ENCODE measurements around a stretch of chr9.

- PRO-cap, result no peak
Measured at GRCh38 chr9:68508441-68509073, 32.1 kb downstream of the TMEM252 start.

DNA sequence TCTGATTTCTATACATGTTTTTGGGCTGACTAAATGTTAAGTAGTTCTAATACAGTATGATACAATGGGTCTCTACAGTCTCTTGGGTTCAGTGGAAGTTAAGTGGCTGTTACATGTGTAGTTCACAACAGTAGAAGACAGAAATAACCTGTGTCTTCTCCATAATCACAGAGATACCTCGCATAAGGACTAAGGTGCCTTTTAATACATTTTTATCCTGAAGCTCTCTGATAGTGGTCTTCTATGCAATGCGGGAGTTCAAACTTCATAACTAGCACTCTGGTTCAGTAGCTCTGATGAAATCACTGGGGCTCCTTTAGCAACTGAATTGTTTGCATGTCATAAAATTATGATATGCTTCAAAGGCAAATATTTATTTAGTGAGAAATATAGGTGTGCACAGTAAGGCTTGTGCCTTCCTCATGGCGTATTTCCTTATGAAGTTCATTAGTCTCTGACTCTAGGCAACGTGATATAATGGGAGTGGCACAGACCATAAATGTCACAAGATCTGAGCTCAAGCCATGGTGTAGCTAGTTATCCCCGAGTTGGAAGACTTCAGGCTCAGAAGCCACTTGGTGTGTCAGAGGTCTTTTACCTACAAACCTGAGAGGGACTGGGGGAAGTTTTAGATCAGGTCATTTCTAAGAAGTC lies 35.4 kb downstream of the PIP5K1B start:
- PRO-cap, result bidirectional peak, plus-strand start at position 502 of the sequence, minus-strand start at position 298 of the sequence

- PRO-cap, result no peak
Measured at GRCh38 chr9:68878213-68878732, 98.4 kb downstream of the PABIR1 start.

DNA sequence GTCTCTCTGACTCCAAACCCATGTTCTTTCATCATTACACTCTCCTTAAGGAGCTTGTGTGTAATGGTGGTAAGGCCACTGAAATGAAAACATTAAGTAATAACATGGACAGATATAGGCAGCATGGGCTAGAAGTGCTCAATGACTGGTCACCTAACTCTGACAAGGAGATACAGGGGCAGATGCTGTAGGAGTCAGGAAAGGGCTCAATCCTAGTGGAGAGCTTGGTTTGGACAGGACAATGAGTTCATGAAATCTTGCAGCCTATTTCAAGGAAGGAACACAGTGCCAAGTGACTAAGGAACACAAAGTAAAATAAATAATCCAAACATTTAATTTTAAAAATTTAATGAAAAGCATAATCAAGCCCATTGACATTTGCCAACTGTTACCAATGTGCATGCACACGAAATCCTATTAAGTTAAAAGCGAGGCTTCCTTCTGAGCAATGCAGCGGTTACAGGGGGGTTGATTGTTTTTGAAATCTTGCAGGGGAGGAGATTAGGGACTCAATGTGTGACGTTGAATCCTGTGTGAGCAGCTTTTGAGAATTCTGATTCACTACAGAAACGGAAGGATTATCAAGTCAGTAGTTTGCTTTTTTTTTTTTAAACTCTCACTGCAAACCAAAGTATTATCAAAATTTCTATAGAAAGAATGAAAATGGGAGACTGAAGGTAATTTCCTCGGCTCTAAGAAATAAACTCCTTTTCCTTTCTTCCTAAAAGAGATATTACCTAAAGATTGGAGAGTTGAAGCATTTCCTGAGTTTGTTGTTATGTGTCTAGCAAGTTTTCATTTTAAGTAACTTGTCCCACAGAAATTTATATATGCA lies 109.5 kb downstream of the PRKACG start:
- PRO-cap, result no peak

DNA sequence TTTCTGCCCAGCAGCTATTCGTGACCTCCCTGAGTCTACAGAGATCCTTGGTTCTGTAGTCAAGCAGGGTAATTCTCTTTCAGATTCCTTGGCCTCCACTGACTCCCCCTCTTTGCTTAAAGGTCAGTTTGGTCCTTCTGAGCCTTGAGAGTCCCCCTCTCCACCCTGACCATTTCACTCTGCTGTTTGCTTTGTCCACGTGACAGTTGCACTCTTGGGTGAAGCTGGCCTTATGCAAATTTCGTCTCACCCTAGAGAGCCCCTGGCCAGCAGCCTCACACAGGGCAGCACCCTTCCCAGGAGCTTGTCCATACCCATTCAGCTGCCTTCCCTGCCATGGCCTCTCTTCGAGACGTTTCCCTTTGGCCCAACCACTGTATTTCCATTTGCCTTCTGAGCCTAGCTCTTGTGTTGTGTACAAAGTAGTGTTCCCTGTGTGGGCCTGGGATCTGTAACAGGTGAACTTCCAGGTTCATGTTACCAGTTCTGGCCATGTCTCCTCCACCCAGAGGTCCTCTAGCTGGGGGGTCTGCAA lies 63.7 kb downstream of the PRKACG start:
- PRO-cap, result no peak

GRCh38 chr9:69067790-69068922 lies 32.6 kb downstream of the FXN start:
- PRO-cap, result no peak

DNA sequence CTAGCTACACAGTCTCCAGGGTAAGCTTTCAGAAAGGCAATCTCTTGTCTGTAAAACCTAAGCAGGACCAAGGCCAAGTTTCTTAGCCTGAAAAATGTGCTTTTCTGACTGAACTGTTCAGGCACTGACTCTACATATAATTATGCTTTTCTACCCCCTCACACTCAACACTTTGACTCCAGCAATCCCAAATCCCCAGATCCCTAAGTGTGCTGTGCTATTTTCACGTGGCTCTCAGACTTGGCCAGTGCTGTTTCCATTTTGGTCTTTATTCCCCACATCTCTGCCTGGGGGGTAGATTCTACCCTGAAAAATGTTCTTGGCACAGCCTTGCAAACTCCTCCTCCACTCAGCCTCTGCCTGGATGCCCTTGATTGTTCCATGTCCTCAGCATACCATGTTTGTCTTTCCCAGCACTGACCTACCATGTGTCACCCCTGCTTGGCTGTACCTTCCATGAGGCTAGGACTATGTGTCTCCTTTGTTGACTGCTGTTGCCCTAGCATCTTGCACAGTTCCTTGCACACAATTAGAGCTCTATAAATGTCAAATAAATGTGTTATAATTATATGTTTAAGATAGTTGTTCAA lies 43.0 kb downstream of the FXN start:
- PRO-cap, result no peak

- PRO-cap, result no peak
Measured at GRCh38 chr9:69181735-69182445, 7.8 kb downstream of the TJP2 start.

- PRO-cap, result no peak
Measured at GRCh38 chr9:69204132-69205484, 30.5 kb downstream of the TJP2 start.

GRCh38 chr9:69247786-69248611 lies 73.9 kb downstream of the TJP2 start:
- PRO-cap, result no peak

- PRO-cap, result no peak
Measured at GRCh38 chr9:69296143-69296542, 28.9 kb upstream of the ENTREP1 start.

DNA sequence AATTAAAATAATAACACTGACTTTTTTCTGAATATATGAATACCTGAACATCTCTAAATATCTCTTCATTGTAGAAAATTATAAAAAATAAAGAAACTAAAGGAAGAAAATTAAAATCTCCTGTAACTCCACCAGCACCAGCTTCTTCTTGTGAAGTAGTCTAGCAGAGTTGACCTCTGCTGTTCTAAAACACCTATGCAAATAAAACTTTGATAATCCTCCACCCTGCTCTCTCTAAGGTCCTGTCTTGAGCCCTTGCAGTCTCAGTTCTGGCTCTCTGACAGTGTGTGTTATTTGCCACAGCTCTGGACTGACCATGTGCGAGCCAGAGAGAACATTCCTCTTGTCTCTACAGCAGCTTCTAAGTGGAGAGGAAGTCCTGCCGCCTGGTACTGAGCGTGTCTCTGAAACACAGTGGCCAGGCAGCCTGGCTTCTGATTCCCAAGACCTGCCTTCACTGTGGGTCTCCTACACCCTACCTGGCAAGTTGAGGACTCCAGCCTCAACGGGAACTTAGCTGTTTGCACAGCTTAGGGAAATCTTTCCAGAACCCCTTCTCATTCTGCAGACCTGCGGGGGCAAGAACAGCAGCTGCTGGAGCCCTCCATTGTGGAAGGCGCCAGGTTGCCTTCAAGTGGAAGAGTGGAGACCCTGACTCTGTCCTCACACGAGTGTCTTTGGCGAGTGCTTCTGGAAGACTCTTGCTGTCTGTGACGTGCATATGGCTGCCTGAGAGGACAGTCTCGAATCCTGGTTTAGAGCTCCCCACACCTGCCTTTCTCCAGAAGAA lies 61.7 kb downstream of the ENTREP1 start:
- PRO-cap, result no peak

DNA sequence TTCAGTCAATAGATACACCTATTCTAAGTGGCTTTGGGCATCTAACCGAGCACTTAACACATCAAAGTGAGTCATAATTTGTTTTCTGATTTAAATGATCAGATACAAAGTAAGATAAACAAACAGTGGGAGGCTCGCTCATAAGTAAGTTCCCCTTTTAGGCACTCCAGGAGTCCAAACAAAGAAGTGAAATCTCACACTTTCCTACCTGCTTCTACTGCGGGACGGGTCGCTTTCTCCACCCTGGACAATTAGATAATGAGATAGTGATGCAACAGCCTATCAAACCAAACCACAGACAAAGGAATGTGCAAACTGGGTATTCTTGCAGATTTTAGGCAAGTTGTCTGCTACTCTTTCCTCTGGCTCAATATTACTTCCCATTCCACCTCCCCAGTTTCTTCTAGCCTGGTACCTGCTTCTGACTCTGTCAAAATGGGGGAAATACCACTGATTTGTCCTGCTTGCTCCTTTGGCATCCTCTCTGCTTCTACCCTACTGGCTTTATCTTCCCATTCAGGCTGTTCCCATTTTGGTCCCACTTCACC lies 89.9 kb downstream of the APBA1 start:
- PRO-cap, result no peak

DNA sequence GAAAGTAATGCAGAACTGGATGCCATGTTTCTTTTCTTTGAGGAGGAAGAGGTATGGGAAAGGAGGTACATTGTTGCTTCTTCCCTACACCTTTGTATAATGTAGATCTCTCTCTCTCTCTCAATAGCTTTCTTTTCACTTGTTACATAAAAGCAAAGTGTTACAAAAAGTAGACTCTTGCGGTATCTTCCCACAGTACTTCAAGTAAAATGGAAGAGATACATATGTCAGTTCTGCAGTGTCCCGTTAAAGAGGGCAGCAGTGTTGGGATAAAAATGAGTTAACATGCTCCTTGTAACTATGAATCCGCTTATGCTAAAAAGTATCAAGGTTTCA lies 942 bp downstream of the PTAR1 start:
- PRO-cap, result no peak

DNA sequence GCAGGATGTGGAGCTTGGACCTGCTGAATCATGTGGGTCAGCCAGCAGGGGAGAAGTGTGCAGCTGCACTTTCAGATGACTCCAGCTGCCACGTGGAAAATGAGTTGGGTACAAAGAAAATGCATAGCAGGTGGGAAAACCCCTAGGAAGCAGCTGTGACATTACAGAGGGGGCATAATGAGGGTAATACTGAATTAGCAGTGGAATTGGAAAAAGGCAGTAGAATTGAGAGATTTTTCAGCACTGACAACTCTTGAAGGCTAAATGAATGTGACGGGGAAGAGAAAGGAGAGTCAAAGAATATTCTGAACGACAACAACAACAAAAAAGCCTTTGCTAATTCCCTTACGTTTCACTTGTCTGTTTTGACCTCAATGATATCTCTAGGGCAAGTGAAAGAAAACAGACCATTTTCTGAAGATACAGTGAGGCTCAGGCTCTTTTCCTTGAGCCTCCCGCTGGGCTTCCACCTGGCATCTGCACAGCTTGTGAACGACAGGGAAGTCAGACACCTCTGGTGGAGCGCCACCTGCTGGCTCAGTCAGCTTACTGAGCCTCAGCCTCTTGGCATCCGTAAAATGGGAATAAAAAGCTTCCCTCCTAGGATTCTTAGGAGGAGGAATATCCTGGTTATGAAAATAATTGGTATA lies 67.1 kb downstream of the MAMDC2 start:
- PRO-cap, result no peak

DNA sequence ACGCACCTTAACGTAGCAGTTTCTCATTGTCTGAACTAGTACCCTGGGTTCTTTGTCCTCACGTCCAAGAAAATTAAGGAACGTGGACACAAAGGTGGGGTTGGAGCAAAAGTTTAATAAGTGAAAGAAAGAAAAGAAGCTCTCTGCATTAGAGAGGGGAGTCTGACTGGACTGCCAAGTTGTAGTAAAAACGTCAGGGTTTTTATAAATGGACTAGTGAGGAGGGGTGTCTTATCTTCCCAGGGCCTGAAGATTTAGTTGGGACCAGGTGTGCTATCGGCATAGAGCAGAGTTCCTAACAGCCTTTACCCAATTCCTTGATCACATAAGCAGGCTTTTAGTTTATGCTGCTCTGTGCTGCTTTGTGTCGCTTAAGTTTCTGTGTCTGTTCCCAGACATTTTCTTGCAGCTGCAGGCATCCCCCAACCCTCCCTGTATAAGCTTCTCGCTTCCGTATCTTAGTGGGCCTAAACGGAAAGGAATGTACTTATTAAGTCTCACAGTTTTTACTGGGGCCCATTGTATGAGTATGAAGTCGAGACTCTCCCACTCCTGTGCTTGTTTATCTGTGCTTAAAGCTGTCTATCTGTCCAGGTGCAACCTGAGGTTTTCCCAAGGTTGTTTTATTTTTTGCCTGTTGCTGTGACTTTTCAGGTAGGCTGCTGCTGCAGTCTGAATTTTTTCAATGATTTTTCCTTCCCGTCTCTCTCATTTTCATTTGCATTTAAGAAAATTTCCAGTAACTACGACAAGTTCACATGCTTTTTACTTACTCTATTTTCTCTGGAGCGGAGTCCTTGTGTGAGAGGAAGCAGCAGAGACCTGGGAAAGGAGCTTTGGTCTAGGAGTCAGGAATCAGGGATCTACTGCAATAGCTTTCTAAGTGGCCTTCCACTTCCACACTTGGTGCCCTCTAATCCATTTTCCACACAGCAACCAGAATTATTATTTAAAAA lies 2.5 kb upstream of the SMC5 start:
- PRO-cap, result bidirectional peak, plus-strand start at position 519 of the sequence, minus-strand start at position 424 of the sequence

- PRO-cap, result no peak
Measured at GRCh38 chr9:70414722-70414949, 179 bp upstream of the KLF9 start.

GRCh38 chr9:70420170-70421121 lies 6.0 kb upstream of the KLF9 start:
- PRO-cap, result bidirectional peak, plus-strand start at chr9:70420286, minus-strand start at chr9:70420099; bidirectional peak, plus-strand start at chr9:70420989, minus-strand start at chr9:70420899

GRCh38 chr9:70439932-70440477 lies 25.5 kb upstream of the KLF9 start:
- PRO-cap, result no peak

DNA sequence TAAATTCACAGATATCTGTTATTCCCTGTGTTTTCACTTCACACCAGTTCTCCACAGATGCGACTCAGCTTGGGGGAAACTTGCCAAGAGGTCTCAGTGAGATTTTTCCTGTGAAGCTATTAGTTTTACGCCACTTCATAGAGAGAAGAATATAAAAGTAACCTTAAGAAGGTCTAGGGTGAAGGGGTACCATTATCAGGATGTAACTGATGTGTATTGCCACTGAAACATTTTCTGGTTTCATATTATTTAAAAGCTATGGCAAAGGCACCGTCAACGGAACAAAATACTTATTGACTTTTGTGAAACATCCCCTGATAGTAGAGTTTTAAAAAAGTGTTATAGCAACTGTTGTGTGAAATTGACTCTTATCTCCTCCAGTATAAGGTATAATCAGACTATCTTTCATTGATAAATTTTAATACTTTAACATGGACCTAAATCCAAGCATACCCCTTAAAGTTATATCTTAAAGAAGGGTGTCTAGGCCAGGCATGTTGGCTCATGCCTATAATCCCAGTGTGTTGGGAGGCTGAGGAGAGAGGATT lies 42.3 kb upstream of the KLF9 start:
- PRO-cap, result unidirectional peak, plus-strand start at position 252 of the sequence

Data from fallopian tube (tissue), 1 donor.